Measurements from ENCODE around the genes CCNT2 and DARS1.

- PRO-cap, 10 experiments, result no peak in any of the 10 experiments
Observed at GRCh38 chr2:134142271-134143385, 111.2 kb upstream of the MGAT5 start.

DNA sequence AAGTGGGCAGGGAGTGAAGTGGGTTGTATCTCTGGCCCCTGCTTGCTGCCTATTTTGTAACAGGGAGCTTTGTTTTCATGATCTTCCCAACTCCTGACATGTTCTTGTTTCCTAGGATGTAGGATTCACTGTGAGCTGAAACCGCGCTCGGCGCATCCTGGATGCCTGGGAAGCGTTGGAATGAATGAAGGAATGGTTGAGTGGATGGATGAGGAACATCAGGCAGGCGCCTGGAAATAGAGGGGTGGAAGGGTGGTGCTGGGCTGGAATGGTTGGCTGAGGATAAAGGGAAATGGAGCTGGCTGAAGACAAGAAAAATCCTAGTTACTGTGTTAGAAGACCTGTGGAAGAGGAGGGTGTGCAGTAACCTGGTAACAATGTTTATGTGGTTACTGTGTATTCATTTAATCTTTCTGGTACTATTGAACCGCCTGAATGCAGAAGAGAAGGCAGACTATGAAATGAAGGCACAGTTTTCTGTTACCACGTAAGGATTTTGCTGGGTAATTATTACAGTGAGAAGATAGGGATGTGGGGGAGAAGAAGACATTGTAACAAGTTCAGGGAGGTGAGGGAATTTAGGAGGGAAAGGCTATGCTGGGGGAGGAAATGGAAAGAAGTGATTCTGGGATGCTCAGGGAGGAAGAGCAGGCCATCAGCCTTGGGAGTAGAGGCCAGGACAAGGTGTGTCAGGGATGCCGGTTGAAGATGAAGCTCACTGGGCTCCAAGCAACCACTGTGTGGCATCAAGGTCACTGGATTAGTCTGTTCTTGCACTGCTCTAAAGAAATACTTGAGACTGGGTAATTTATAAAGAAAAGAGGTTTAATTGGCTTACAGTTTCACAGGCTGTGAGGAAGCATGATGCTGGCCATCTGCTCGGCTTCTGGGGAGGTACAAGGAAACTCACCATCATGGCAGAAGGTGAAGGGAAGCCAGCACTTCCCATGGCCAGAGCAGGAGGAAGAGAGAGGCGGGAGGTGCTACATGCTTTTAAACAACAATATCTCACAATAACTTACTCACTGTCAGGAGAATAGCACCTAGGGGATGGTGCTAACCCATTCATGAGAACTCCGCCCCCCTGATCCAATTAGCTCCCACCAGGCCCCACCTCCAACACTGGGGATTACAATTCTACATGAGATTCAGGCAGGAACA, 110.1 kb upstream of the MGAT5 start:
- PRO-cap, 10 experiments, result no peak in any of the 10 experiments

DNA sequence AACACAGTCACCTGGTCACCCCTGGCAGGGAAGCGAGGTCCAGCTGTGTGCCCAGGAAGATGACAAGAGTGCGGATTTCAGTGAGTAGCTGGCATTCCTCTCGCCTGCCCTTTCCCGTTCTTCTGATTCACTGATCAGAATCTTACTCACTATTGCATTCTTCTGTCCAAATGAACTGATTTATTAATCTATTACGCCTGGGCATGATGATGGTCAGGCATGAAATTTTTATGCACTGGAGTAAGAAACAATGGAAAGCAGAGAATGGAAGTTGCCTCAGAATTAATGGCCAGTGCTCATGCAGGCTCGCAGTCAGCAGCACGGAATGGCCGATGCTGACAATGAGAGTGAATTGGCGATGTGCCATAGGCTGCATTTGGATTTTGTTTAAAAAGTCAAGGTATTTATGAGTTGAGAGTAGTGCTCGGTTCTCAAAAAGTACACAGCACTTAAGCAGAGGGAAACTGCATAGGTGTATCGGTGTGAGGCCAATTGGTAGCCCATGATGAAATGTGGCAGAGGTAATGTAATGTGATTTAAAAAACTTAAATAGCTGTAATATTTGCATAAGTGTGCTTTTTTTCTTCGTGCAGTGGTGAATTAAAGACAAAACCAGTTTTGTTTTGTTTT, 76.3 kb upstream of the MGAT5 start:
- PRO-cap, 10 experiments, result no peak in any of the 10 experiments

DNA sequence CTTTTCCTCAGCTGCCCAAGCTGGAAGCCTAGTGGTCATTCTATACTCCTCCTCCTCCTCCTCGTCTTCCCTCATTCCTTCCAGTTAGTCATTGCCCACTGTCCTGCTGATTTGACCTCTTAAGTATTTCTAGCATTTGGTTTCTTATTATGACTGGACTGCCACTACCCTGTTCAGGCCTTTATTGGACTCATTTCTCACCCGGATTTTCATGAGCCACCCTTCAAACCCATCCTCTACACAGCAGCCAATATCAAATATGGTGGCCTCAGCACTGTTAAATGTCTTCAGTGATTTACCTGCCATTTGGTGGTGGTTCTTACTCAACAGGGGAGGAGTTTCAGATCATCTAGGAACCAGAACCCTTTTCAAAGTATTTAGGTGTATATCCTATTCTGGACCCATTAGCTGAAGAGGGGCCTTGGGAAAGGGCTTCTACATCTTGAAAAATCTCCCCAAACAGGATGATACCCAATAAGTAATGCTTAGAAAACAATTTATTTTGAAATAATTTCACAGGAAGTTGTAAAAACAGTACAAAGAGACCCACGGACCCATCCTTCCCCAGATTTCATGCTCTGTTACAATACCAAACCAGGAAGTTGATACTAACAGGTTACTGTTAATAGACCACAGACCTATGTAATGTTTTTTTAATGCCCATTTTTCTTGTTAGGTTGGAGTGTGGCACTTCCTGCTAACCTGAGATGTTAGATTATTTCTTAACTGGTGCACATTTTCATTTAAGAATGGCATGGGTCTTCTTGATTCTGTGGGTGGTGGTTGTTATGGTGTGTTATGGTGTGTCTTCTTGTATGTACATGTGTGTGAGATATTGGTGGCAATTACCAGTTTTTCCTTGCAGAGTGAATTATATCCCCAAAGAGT, 21.6 kb upstream of the MGAT5 start:
- PRO-cap, 10 experiments, result no peak in any of the 10 experiments

DNA sequence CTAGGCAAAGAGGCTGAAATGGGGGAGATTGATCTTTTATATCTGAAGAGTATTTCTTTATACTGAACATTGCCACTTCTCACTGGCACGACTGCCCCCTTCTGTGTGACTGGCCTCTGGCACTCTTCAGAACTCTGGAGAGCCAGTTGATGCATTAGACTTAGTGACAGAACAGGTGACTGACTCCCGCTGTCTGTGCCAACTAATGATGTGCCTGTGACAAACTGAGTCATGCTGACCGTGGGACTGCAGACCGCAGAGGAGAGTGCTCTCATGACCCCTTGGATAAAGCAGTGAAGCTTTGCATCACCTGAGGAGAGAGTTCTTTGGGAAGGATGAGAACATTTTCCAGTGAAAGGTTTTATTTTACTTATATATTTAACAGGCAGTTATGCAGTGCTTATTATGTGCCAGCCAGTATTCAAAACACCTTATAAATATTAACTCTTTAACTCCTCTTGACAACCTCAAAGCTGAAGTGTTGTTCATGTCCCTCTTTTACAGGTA, 14.5 kb downstream of the MGAT5 start:
- PRO-cap, 10 experiments, result no peak in any of the 10 experiments

DNA sequence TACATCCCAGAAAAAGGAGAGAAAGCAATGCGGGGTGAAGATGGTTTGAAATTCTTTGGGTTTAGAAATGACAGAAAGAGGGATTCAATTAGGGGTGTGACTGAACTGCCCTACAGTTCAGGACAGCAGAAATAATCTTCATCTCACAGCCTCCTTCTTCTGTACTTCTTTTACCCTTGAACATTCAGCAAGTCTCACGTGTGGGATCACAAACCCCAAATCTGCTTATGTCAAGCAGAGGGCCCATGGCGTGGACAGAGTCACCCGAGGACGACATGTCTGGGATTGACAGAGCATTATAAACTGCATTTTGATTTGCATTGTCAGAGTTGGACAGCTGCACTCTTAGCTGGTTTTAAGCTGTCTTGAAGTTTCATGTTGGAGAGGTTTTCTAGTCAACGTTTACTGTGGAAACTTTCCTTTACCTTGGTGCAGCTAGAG, 26.3 kb downstream of the MGAT5 start:
- PRO-cap, 10 experiments, result no peak in any of the 10 experiments

DNA sequence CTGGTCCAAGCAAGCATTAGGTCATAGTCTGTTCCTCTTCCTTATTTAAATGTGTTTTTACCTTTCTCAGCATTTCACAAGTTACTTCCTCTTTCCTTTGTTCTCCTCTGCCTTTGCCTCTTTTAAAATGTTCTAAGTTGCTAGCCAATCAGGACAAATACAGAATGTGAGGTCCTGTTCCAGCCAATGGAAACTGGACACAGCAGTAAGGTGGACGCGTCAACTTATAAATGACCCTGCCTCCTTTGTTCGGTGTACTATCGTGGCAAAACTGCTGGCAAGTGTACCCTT, 40.8 kb downstream of the MGAT5 start:
- PRO-cap, 10 experiments, result no peak in any of the 10 experiments

DNA sequence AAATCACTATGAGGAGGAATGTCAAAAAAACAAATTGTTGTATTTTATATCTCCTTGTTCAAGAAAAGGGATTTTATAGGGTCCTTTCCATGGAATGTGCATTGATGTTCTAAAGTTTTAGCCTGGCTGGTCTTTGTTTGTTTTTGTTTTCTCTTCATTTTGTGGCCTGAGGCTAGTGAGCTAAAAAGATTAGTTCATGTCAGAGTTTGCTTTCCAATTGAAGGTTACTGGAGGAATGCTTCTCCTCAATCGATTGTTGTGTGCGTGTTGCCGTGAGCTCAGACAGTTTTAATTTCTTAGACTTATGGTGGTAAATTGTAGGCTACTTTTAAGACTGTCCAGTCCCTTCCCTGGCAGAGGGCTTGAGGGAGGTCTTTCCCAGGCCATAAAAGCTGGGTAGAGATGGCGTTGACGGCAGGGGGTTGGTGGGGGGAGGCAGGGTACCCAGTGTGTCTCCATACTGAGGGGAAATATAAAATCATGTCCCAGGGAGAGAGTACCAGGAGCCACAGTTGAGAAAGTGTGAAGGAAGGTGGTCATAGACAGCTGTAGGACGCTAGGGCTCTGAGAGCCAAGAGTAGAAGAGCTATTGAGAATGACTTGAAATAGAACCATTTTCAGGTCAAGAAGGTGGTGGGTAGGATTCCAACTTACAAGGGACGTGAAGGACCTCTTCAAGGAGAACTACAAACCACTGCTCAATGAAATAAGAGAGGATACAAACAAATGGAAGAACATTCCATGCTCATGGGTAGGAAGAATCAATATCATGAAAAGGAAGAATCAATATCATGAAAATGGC, 77.5 kb downstream of the MGAT5 start:
- PRO-cap, 10 experiments, result no peak in any of the 10 experiments

GRCh38 chr2:134360808-134361498, 107.1 kb downstream of the MGAT5 start:
- PRO-cap, 10 experiments, result no peak in any of the 10 experiments

GRCh38 chr2:134412447-134413253, 158.8 kb downstream of the MGAT5 start:
- PRO-cap, 10 experiments, result no peak in any of the 10 experiments

- PRO-cap, 10 experiments, result peak in 10 of 10 experiments; most common plus-strand start chr2:134918830 (in 6); most common minus-strand start chr2:134918211 (in 9)
Observed at GRCh38 chr2:134918091-134918928, at the start of gene CCNT2. CCNT2 (plus strand) TSS chr2:134918822.

GRCh38 chr2:135590469-135591420, 59.5 kb downstream of the R3HDM1 start:
- PRO-cap, 10 experiments, result peak in 1 of 10 experiments; most common minus-strand start chr2:135590748 (in 1)

DNA sequence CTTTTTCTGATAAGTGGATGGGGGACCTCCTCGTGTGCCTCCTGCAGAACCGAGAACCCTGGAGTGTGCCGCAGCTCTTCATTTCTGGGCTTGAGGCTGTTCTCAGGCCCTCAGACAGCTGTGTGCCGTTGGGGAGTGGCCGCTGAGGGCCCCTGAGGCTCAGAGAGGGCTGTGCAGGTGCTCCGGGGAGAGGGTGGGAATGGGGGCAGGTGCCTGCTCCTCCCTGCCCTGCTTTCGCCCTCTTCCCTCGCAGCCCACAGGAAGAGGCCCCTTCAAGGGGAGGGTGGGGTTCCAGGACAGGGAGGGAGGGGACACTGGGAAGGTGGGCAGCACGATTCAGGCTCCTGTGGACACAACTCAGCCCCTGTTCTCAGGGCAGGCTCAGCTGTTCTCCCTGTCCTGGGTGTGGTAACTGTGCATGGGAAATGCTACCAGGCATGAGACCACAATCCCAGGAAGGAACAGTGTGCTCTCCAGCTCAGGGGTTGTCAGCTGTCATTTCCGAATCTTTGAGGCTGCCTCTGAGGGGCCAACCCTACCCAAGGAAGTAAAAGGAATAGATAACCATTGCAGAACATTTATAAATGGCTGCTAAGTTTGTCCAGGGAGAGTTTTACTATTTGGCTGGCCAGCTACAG, 11.3 kb downstream of the LCT start:
- PRO-cap, 10 experiments, result no peak in any of the 10 experiments

DNA sequence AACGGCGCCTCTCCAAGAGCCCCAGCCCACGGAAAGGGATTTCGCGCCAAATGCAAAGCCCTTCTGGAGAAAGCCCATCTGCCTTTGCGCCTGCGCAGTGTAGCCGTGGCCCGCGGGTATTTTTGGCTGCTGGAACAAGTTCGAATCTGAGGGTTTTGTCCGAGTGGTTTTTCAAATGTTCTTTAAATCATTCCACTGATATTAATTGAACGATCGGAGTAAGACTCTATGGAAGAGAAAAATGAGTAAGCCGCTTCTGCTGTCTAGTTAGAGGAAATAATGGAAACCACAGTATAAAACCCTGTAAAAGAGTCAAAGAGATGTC, 264 bp upstream of the MCM6 start:
- PRO-cap, 10 experiments, result peak in 1 of 10 experiments; most common plus-strand start position 97 of the sequence (in 1)

GRCh38 chr2:135938071-135938768, 47.2 kb downstream of the DARS1 start:
- PRO-cap, 10 experiments, result no peak in any of the 10 experiments

DNA sequence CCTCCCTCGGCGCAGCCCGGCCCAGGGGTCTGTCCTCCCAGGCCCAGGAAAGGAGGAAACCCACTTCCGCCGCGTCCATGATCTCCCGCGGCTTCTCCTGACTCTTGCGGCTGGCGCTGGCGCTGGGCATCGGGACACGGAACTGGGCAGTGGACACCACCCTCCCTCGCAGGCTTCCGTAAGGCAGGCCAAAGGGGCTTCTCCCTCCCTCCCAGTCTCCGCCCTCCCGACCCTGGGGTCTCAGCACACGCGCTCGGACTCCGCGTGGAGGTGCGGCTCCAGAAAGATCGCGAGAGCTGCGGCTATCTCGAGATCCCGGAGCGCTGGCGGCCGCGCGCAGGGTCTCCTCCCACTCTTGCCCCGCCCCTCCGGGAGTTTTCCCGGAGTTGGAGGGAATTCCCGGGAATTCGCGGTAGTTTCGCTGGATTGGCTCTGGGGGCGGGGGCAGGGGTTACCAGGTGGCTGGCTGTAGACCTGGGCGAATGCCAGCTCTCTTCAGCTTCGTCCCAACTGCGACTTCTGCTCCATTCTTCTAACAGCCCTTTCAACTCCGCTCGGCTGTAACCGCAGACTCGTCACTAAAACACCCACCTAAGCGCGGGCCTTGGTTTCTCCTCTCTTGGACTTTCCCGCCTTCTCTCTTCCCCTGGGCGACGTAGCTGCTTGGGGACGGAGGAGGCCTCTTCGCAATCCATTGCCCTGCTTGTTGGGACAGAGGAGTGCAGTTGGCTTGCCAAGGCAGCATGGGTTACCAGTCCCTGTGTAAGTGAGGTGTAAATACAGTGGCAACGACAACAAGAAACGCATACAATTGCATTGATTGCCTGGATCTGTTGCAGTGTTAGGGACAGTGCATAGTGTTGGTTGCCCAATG, at the start of gene DARS1:
Gene DARS1 (minus strand): TSS at position 288 of the 874 bp plus-strand sequence.
- PRO-cap, 10 experiments, result peak in 9 of 10 experiments; most common plus-strand start position 352 of the sequence (in 4); most common minus-strand start position 298 of the sequence (in 3)

- PRO-cap, 10 experiments, result peak in 3 of 10 experiments; most common plus-strand start chr2:136116581 (in 2); most common minus-strand start chr2:136116214 (in 2)
Observed at GRCh38 chr2:136116034-136116914, 1.7 kb downstream of the CXCR4 start.

DNA sequence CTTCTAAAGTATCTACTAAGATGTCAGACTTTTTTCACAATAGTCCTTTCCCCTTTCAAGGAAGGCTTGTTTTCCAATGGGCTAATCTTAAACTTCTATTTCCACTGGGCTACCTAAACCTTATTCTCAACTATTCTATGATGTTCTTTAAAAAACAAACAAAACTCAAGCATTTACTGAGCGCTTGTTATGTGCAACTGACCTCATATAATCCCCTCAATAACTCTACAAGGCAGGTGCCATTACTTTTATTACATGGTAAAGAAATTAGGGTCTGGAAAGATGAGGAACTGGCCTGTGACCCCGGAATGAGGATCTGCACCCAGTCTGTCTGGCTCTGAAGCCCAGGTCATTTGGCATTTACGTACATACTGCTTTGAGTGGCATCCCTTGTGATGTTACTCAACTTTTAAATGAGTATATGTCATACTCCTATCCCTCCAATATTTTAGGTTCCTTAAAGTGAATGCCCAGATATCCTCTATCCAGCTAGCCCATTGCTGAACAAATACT, 3.1 kb upstream of the CXCR4 start:
- PRO-cap, 10 experiments, result peak in 2 of 10 experiments; most common minus-strand start position 339 of the sequence (in 2)

GRCh38 chr2:136129418-136130480, 11.8 kb upstream of the CXCR4 start:
- PRO-cap, 10 experiments, result peak in 6 of 10 experiments; most common plus-strand start chr2:136129859 (in 1); most common minus-strand start chr2:136129749 (in 6)

- PRO-cap, 10 experiments, result no peak in any of the 10 experiments
Observed at GRCh38 chr2:136384507-136384929, 266.6 kb upstream of the CXCR4 start.